ENCODE measurements around a stretch of chr1.

DNA sequence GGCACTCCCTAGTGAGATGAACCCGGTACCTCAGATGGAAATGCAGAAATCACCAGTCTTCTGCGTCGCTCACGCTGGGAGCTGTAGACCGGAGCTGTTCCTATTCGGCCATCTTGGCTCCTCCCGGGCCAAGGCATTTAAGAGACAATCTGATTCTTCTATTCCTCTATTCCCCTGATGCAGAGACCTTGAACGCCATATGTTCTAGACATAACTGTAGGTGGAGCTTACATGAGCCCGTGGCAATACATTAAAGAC, 68.0 kb upstream of the LRRC8D start:
- PRO-cap, 3 experiments = no peak in any of the 3 experiments
- RAMPAGE, long total RNA = no peak

DNA sequence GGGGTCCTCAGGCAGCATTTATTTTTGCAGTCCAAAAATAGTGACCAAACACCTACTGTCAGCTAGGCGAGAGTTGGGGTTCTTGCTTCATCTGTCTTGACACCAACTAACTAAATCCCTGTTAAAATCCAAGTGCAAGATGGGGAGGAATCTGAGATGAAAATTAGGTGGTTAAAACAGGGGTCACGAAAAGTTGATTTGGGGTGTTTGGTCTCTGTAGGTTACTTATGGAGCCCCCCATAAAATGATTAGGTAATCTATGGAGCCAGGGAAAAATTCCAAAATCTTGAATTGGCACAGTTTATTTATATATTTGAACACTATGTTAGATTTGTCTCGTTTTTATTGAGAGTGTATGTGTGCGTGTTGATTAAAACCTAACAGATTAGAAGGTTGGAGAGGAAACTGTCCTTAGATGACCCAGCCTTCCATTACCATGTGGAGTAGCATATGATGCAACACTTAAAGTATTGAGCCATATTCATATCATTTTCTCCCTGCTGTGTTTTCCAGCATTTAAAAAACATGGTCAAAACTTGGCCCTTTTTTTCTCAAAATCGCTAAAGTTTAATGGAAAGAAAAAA, 2.0 kb downstream of the LRRC8D start:
- PRO-cap, 3 experiments = no peak in any of the 3 experiments
- RAMPAGE, long total RNA = no peak

- PRO-cap, 3 experiments = no peak in any of the 3 experiments
- RAMPAGE, long total RNA = no peak
Observed at GRCh38 chr1:89852663-89853458, 32.0 kb downstream of the LRRC8D start.

GRCh38 chr1:90027298-90027747, 32.4 kb downstream of the ZNF326 start:
- PRO-cap, 3 experiments = no peak in any of the 3 experiments
- RAMPAGE, long total RNA = no peak

DNA sequence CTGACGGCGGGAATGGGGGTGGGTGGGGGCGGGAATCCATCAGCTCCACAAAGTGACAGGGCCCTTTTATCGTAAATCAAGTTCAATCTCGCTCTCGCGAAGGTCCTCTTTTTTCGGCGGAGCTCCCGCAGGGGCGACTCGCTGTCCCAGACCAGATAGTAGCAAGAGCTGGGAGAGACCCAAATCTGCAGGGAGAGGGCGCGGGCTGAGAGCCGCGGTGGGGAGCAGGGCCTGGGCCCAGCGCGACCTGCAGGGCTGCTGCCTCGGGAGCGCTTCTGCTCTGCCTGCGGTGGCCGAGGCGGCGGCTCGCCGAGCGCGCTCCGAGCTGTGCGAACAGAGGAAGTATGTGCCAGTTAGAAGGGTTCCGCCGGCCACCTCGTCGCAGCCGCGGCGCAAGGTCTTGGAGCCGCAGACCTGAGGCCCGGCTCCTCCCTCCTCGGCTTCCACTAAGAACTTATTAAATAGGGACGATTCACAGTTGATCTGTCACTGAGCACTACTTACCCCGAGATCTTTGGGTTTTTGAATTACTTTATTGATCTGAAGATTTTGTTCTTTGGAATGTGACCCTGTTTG, 10.2 kb downstream of the BARHL2 start:
- PRO-cap, 3 experiments = peak in 1 of 3 experiments; most common plus-strand start position 352 of the sequence (in 1); most common minus-strand start position 286 of the sequence (in 1)
- RAMPAGE, long total RNA = no peak

DNA sequence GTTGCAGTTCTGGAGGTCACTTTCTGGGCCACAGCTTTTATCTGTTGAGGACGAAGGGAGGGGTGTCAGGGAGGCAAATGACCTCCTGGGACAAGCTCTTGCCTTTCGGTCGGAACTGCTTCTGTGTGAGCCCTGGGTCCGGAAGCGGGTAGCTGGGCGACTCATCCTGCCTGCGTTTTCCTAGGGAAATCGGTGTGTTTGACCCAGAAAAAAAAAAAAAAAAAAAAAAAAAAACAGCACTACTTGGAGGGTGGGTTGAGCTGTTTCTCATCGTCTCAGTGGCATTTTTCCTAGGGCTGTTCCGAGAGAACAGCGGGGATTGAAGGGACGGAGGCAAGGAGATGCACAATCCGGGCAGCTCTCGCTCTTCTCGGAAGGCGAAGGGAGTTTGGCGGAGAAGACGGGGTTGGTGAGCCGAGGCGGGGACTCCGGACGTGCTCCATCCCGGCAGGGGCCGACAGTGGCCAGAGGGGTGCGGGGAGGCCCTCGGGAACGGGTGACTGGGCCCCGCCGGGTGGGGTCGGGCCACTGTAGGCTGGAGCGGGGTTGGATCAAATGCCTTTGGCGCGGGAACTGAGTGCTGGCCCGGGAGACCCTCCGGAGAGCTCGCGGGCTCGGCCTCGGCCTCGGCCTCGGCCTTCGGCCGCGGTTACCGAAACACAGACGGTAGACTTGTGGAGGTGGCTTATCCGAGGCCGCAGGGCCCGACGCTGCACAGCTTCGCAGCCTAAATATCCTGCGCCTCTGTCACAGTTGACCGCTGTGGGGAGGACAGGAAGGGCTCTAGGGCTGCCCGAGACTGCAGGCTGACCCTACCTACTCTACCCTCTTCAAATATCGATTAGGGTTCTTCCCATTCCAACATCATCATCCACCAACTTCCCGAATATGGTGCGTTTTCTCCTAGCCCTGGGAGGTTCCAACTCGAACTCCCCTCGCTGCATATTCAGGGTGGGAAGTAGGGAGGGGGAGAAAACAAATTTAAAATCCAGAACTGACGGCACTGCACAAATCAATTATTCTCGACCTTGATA, 2.5 kb upstream of the BARHL2 start:
- PRO-cap, 3 experiments = peak in 3 of 3 experiments; most common plus-strand start position 285 of the sequence (in 2); most common minus-strand start position 127 of the sequence (in 2)
- RAMPAGE, long total RNA = no peak

DNA sequence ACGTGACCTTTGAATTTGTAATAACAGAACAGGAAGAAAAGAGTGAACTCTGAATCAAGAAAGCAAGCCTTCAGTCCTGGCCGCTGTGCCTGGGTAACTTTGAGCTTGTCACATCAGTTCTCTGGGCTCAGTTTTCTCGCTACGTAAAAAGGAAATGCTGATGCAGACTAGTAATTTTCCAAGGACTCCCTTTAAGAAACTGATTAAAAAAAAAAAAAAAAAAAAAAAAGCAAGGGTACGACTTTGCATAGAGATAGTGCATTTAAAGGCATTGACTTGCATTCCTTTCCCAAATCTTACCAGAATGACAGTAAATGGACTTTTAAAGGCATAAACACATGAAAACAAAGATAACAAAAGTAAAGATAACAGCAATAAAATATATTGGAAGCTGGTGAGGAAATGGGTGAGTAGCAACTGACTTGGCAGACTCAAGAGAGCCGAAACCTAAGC, 189.0 kb downstream of the CDC7 start:
- PRO-cap, 3 experiments = no peak in any of the 3 experiments
- RAMPAGE, long total RNA = no peak

- PRO-cap, 3 experiments = no peak in any of the 3 experiments
- RAMPAGE, long total RNA = no peak
Observed at GRCh38 chr1:91736034-91736580, 149.8 kb downstream of the TGFBR3 start.

GRCh38 chr1:91736588-91737620, 149.0 kb downstream of the TGFBR3 start:
- PRO-cap, 3 experiments = no peak in any of the 3 experiments
- RAMPAGE, long total RNA = no peak

GRCh38 chr1:91765162-91765759, 120.7 kb downstream of the TGFBR3 start:
- PRO-cap, 3 experiments = no peak in any of the 3 experiments
- RAMPAGE, long total RNA = no peak

DNA sequence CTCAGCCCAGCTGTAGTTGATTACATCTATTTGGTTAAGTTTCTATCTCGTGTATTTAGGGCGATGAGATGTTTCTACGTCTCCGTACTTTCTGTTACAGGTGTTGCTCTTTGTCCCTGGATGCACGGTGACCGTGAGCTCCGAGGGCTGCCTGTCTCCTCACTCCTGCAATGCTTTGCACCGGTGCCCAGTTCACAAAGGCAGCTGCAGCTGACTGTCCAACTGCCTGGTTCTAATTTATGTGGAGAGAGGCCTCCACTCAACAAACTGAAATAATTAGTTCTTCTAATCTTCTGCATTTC, 108.3 kb downstream of the TGFBR3 start:
- PRO-cap, 3 experiments = no peak in any of the 3 experiments
- RAMPAGE, long total RNA = no peak

GRCh38 chr1:91792444-91793257, 93.3 kb downstream of the TGFBR3 start:
- PRO-cap, 3 experiments = no peak in any of the 3 experiments
- RAMPAGE, long total RNA = no peak

- PRO-cap, 3 experiments = no peak in any of the 3 experiments
- RAMPAGE, long total RNA = no peak
Observed at GRCh38 chr1:91846403-91847276, 39.3 kb downstream of the TGFBR3 start.

- PRO-cap, 3 experiments = no peak in any of the 3 experiments
- RAMPAGE, long total RNA = no peak
Observed at GRCh38 chr1:92323781-92324346, 25.0 kb downstream of the RPAP2 start.

DNA sequence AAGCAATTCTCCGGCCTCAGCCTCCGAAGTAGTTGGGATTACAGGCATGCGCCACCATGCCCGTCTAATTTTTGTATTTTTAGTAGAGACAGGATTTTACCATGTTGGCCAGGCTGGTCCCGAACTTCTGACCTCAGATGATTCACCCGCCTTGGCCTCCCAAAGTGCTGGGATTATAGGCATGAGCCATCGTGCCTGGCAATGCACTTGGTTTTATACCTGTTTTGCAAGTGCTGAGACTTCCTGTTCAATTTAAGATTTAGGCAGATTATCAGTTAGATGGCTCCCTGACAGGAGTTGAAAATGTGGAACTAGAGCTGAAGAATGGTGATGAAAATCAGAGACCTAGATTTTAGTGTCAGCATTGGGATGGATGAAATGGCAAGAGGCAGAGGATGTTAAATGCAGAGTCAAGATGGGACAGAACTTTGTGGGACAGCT, 60.6 kb downstream of the RPAP2 start:
- PRO-cap, 3 experiments = no peak in any of the 3 experiments
- RAMPAGE, long total RNA = no peak

GRCh38 chr1:92362497-92363475, 63.9 kb downstream of the RPAP2 start:
- PRO-cap, 3 experiments = no peak in any of the 3 experiments
- RAMPAGE, long total RNA = no peak

GRCh38 chr1:92697596-92698176, 87.2 kb downstream of the EVI5 start:
- PRO-cap, 3 experiments = no peak in any of the 3 experiments
- RAMPAGE, long total RNA = no peak

DNA sequence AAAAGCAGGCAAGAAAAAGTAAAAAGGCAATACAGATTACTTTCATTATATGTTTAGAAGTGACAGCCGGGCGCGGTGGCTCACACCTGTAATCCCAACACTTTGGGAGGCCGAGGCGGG, 686 bp upstream of the EVI5 start:
- PRO-cap, 3 experiments = no peak in any of the 3 experiments
- RAMPAGE, long total RNA = no peak

DNA sequence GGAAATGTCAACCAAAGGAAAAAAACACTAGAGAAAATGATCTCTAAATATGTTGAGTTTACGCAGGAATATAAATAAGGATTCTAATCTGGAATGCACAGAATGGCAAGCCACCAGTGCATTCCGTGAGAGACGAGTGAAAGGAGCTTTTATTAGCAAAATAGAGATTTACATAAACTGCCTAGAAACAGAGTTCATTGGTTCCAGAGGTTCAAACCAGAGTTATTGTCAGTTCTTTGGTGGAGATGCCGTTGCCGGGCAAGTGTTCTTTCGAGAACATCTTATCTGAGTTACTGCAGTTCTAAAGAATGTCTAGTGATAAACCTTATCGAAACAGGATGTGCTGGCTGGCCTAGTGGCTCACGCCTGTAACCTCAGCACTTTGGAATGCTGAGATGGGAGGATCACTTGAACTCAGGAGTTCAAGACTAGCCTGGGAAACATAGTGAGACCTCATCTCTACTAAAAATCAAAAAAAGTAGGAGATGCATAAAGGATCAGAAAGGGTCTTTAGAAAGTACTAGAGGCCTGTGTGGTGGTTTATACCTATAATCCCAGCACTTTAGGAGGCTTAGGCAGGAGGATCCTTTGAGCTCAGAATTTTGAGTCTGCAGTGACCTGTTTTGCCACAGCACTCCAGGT, 19.9 kb upstream of the EVI5 start:
- PRO-cap, 3 experiments = no peak in any of the 3 experiments
- RAMPAGE, long total RNA = no peak

- PRO-cap, 3 experiments = no peak in any of the 3 experiments
- RAMPAGE, long total RNA = no peak
Observed at GRCh38 chr1:92838448-92839205, 6.8 kb downstream of the RPL5 start.